GM23248 (cell line): ENCODE measurements around a stretch of chr18.

- RAMPAGE, long total RNA, result no peak
These were observed 553.6 kb upstream of the SYT4 start for GRCh38 chr18:43830827-43831345.

DNA sequence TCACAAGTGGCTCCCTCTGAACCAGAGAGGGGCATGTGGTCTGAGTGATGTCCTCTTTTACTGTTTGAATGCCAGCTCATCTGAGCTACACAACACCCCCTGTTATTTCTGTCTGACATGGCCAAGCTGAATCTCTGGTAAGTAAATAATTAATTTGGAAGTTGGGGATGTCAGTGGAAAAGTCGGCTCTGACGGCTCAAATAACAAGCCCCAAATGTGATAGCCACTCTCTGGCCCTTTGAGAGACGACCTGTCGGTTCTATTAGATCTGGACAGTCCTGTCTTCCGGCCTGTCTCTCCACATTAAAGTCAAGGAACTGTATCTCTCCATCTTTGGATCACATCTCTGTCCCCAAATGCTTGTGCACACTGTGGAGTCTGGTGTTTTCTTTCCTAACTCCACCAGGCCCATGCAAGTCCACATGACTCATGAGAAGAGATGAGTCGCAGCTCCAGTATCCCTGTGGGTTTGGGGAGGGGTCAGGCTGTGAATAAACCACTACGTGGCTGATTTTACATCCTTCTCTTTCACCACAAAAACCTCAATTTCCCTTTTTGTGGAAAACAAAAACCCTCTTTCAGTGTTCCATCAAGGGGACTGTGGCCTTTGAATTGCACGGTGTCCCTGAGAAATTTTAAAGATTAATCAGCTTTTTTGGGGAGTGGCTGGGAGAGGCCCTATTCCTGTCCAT lies 52.6 kb downstream of the SETBP1 start:
- RAMPAGE, long total RNA, result no peak

DNA sequence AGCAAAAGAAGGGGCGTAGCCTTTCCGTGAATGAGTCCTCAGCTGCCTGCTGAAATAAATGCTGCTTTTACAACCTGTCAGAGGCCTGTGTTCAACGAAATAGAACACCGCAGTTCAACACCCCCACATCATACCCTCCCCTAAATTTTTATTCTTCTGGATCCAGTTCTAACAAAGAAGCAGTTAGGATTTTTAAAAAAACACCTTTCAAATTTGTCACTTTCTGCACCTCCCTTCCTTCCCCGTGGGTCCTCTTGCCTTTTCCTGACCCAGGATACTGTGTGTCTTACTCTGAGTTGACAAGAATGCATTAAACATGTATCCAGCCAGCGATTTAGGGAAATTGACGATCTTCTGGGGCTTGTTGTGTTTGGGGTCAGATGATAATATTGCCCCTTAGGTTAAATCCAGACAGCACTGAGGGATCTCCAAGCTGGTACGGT lies 135.9 kb downstream of the SETBP1 start:
- RAMPAGE, long total RNA, result no peak

- RAMPAGE, long total RNA, result no peak
These were observed 297.0 kb downstream of the SETBP1 start for GRCh38 chr18:44977595-44978159.

DNA sequence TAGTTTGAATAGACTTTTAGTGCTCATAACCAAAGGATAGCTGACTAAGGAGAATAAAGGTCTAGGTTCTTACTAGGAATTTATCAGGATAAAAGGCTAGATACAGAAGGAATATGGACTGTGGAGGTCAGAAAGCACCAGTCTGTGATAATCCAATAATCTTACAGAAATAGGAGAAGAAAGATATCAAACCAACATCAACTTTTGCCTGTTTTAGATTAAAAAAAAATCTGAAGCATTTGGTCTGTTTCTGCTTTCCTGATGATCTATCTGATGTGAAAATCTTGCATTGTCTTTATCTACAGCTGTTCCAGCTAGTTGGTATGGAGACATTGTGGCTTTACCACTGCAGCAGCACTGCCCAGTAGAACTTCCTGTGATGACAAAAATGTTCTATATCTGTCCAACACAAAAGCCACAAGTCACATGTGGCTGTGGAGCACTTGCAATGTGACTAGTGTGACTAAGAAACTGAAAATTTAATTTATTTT lies 425.5 kb downstream of the SETBP1 start:
- RAMPAGE, long total RNA, result no peak

DNA sequence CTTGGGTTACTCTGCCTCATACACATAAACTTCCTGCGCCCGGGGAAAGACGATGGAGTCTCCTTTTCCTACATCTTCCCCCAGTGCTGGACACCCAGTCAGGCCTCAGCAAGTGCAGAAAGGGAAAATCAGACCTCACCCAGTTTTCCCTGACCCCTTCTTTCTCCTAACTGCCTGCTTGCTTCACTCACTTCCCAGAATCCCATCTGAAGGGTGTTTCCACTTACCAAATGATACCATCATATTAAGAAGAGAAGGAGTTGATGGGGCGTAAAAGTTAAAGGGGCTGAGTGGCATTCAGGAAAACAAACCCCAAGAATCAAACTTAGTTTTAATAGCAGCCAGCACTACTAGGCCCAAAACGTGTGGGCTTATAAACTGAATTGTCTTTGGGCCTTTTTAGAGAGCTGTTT lies 165.8 kb upstream of the SLC14A2 start:
- RAMPAGE, long total RNA, result no peak

GRCh38 chr18:45896536-45897007 lies 70.6 kb downstream of the EPG5 start:
- RAMPAGE, long total RNA, result no peak

DNA sequence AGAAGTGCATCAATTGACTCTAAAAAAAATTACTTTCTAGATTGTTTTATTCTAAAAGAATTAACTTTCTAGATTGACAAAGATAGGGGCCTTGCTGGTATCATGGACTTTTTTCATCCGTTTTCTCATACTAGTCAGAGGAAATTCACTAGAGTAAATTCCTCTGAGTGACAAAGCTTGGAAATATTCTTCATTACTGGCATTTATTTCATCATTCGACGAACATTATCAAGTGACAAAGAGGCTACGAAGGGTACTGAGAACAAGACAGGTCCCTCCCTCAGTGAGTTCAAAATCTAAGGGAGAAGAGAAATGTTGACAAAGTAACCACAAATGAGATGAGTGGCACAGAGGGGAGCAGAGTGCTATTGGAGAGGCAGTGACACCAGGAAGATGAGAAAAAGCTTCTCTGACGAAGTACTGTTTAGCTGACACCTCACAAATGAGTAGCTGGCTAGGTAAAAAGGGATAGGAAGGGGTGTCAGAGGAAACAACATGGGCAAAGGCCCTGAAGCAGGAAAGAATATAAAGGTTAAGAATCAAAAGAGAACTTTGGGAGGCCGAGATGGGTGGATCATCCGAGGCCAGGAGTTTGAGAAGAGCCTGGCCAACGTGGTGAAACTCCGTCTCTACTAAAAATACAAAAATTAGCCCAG lies 4.2 kb downstream of the EPG5 start:
- RAMPAGE, long total RNA, result no peak

GRCh38 chr18:46077334-46078097 lies 5.5 kb upstream of the PSTPIP2 start:
- RAMPAGE, long total RNA, result no peak

DNA sequence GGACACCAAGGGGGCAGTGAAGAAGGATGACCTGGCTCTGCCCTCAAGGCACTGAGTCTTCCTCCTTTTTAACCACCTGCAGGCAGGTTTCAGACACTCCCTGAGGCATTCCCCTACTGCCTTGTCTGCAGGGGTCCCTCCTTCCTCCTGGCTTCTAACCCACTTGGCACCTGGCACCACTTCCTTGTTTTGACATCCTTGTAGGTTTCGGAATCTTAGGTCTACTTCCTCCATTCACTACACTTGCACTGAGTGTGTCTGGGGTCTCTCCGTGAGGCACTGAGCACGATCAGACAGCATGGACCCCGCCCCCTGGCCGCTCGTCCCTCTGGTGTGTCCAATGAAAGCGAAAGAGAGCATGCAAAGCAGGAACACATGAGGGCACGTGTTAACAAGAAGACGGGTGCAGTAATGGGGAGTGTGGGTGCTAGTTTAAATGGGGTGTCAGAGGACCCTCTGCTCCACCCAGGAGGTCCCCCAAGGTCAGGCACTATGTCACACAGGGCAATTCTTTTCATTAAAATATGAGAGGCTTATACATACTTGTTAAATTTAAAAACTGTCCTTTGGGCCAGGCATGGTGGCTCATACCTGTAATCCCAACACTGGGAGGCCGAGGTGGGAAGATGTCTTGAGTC lies 5.8 kb upstream of the C18orf25 start:
- RAMPAGE, long total RNA, result no peak

DNA sequence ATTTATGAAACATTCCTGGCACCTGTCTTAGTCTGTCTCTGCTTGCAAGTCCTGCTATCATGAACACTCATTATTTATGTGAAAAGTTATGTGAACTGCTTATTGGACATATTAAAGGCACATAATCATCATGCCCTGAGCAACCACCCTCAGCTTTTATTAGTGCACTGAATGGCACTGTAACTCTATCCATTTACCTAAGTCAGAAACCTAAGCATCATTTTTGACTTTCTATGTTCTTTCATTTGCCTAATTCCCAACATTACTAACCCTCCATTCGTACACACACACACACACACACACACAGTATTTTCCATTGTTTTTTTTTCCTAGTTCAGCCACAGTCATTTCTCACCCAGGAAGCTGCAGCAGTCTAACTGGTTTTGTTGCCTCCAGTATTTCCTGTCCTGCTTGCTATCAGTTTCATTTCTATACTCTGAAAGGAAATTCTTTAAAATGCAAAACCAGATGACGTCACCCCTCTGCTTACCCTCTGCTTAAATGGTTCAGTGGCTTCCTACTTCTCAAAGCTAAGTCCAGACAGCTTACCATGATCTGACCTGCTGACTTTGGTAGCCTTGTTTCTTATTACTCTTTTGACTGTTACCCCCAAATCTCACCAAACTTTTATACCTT lies 76.5 kb downstream of the C18orf25 start:
- RAMPAGE, long total RNA, result no peak

GRCh38 chr18:46335398-46336308 lies 1.8 kb downstream of the RNF165 start:
- RAMPAGE, long total RNA, result no peak

- RAMPAGE, long total RNA, result no peak
These were observed 78.0 kb downstream of the RNF165 start for GRCh38 chr18:46411852-46412223.

GRCh38 chr18:46433379-46433875 lies 99.6 kb downstream of the RNF165 start:
- RAMPAGE, long total RNA, result no peak

- RAMPAGE, long total RNA, result no peak
These were observed 4.0 kb upstream of the LOXHD1 start for GRCh38 chr18:46660922-46661453.

GRCh38 chr18:46836128-46836801 lies 79.4 kb upstream of the ST8SIA5 start:
- RAMPAGE, long total RNA, result no peak

DNA sequence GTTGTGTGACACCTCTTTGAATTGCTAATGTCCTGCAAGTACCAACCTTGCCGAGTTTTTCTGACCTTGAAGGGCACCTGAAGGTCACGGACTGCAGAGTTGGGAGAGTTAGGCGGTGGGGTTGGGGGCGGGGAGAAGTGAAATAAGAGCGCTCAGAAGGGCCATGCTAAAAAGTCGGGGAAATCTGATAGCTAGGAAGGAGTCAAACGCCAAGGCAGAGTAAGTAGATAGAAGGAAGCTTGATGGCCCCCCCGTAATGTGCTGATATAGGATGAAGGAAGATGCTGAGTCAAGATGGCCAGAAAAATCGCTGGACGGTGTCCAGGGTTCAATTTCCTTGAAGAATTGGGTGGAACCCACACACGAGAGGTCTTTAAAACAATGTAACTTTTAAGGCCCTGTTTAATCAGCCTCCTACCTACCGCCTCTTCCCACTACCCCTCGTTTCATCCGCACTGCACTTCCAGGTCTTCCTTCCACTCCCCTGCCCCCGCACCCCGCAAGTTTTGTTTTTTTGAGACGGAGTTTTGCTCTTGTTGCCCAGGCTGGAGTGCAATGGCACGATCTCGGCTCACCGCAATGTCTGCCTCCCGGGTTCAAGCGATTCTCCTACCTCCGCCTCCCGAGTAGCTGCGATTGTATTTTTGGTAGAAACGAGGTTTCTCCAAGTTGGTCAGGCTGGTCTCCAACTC lies 700 bp downstream of the KATNAL2 start:
- RAMPAGE, long total RNA, result no peak

GRCh38 chr18:47149167-47149836 lies 998 bp downstream of the HDHD2 start:
- RAMPAGE, long total RNA, result no peak

DNA sequence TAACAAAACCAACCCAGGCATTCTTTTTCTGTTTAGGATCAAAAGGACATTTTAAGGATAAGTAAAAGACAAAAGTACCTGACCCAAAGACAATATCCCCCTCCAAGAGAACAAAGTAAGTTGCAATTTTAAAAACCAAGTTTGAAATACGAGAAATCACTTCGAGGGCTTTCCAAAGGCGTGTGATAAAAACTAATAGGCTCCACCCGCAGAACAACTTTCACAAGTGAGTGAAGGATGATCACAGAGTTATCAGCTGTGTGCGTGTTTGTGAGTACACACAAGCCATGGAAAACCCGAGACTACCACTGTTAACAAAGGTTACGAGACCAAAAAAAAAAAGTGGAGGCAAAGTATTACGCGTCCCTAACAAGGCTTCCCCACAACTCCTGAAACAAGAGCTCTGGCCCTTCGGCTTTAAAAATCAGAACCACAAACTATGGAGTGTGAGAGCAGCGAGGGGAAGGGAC lies 766 bp downstream of the SMAD2 start:
- RAMPAGE, long total RNA, result no peak

- RAMPAGE, long total RNA, result no peak
These were observed 123.6 kb upstream of the SMAD2 start for GRCh38 chr18:48053937-48054589.